ENCODE results near the gene TKTL1.

DNA sequence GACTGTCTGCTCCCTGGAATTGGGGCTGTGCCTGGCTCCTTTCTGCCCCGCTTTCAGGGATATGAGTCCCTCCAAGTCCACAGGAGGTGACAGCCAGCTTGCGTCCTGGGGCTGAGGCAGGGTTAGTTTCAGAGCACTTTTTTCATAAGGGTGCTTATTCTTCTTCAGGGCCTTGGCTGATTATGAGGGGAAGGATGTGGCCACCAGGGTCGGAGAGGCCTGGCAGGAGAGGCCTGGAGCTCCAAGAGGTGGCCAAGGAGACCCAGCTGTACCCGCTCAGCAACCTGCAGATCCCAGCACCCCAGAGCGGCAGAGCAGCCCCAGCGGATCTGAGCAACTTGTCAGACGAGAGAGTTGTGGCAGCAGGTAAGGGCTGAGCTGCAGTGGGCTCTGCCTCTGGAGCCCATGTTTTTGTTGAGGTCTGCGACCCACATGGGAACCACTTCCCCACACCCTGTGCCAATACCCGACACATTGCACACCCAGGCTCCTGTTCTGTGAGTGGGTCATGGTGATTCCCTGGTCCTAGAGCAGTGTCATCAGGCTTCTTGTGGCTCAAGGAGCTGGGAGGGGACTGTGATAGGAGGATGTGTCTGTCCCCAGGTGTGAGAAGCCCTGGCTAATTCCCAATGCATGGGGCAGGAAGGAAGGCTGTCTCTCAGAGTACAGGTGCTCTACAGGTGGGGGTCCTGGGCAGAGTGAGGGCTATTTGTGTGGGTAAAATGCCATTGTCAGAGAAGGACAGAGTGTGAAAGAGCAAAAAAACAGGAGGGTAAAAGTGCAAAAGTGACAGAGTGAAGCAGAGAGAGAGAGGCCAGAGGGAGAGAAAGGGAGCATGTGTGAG, 47.5 kb downstream of the ZNF185 start:
- RRBS = no CpG with 5 or more reads among the region's 9 CpGs

- RRBS = no CpG with 5 or more reads among the region's 8 CpGs
Measured at GRCh38 chrX:153336001-153336586, 2.1 kb downstream of the ZNF275 start.

GRCh38 chrX:153520937-153521579, 3.6 kb downstream of the ATP2B3 start:
- RRBS = no CpG with 5 or more reads among the region's 14 CpGs

DNA sequence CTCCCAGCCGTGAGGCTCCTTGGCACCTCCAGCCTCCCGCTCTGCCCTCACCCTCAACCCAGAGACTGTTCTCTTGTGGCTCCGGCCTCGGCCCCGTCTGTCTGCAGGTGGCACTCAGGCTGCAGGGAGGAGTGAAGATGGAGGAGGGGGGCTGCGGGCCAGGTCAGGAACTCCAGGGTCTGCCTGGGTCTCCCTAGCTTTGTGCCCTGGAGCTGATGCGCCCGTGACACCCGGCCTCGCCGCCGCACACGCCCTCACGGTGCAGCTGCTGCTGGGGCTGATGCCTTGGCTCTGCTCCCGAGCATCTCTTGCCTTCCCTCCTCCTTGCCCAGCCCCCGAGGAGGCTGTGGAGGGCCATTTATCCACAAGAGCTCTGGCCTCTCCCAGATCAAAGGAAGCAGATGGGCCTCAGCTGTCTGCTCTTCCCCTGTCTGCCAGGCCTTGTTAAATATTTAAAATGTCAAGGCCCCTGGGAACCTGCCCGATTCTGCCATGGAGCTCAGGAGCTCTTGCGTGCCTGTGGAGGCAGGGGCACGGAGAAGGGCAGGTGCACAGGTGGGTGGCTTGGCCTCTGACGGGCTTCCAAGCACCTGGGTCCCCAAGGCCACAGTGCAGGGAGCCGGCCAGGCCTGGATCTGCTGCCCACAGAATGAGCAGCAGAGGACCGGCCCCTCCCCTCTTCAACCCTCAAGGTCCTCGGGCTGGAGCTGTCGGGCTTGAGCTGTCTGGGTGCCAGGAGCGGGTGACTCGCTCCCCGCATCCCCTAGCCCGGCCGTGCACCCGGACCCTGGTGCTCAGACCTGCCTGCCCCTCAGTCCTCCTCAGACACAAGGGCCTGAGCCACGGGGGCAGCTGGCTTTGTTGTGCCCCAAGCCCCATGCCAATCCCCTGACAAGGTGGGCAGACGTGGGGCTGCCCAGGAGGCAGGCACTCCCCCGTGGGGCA, 20.2 kb downstream of the ATP2B3 start:
- RRBS = no CpG with 5 or more reads among the region's 33 CpGs

DNA sequence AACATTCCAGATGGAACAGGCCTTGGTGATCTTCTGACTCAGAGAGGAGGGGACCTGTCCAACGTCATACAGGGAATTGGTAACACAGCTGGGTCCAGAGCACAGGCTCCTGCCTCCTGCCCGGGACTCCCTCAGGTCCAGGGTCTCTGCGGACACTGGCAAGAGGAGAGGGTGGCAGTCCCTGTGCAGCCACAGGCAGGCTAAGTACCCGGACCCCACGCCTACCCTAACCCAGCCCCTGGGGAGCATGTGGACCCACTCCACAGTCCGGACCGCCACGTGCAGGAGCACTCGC, 10.3 kb downstream of the CCNQ start:
- RRBS = 85% methylated on average over 5 of the region's 9 CpGs

GRCh38 chrX:153702865-153703359, 15.2 kb downstream of the SLC6A8 start:
- RRBS = no CpG with 5 or more reads among the region's 22 CpGs

- RRBS = no CpG with 5 or more reads among the region's 26 CpGs
Measured at GRCh38 chrX:153703704-153704496, 16.2 kb downstream of the SLC6A8 start.

DNA sequence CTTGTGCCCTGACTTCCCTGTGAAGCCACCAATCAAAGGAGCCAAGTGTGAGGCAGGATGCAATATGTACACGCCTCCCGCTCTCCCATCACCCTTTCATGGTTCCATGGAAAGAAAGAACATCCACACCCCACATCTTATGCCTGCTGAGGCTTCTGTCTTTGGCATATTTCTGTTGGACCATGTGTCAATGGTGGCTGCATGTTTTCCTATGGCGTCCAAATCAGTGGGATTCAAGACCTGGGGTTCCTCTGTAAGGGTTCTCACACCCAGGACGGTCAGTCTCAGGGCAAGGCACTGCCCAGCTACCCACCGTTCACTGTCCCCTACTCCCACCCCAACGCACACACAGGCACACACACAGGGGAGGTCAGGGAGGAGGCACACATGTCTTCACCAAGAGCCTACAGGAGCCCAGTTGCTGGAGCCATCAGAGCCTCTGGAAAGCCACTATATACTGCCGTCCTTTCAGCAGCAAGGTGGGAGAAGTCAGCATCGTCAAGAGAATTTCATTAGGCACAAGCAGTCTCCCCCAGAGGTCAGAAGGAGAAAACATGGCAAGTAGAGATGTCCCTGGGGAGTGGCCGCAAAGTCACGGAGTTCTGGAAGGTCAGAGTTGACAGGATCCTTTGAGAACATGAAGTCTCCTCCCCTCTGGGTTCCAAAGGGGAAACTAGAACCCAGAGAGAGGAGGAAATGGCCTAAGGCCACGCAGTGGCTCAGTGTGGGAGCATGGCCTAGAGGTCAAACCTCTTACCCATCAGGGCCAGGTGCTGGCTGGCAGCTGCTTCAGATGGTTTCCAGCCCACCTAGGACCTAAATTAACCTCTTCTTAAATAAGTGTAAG, 1.1 kb downstream of the IDH3G start:
- RRBS = no CpG with 5 or more reads among the region's 11 CpGs

DNA sequence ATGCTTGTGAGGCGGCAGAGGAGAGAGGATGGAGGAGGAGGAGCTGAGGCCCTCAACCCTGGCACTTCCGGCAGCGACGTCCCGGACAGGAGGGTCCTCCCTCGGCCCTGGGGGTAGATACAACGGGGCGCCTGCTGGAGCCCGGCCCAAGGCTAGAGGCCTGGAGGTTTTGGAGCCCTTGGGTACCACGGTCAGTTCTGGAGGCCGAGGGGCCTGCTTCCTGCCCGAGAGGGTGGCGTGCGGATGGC, 13.5 kb downstream of the SSR4 start:
- RRBS = 70% methylated on average over 5 of the region's 14 CpGs

- RRBS = 19% methylated on average over 14 of the region's 49 CpGs
Measured at GRCh38 chrX:153828567-153829301, 1.6 kb downstream of the PDZD4 start.

DNA sequence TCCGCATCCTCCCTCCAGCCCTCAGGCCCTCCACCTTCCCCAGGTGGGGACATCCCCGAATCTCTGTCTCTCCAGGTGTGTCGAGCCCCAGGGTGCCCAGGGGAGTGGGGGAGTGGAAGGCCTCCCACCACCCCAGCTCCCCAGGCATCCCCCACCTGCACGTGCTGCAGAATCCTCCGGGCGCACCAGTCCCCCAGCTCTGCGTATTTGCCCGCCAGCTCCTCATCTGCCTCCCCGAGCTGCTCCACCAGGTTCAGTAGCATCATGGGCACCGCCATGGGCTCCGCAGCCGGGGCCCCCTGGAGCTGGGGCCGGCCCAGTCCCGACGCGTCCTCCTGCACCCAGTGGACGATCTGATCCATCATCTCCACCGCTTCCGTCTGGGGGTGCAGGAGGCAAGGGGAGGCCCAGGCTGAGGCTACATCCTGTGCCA, 1.7 kb downstream of the RENBP start:
- RRBS = no CpG with 5 or more reads among the region's 19 CpGs

GRCh38 chrX:153954113-153954775, 9.8 kb upstream of the RENBP start:
- RRBS = no CpG with 5 or more reads among the region's 37 CpGs

- RRBS = no CpG with 5 or more reads among the region's 1 CpG
Measured at GRCh38 chrX:154012696-154012833, 7.1 kb downstream of the IRAK1 start.

DNA sequence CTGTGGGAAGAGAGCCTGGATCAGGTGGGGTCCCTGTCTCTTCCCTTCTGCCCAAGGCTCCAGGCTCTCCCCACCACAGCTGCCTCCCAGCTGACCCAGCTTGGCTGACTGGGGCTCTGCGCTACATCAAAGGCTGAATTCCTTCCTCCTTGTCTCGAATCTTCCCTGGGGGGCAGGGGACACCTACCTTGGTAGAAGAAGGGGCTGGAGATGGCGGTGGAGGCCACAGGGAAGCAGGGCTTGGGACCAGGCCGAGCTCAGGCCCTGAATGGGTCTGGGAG, 974 bp downstream of the IRAK1 start:
- RRBS = no CpG with 5 or more reads among the region's 4 CpGs

DNA sequence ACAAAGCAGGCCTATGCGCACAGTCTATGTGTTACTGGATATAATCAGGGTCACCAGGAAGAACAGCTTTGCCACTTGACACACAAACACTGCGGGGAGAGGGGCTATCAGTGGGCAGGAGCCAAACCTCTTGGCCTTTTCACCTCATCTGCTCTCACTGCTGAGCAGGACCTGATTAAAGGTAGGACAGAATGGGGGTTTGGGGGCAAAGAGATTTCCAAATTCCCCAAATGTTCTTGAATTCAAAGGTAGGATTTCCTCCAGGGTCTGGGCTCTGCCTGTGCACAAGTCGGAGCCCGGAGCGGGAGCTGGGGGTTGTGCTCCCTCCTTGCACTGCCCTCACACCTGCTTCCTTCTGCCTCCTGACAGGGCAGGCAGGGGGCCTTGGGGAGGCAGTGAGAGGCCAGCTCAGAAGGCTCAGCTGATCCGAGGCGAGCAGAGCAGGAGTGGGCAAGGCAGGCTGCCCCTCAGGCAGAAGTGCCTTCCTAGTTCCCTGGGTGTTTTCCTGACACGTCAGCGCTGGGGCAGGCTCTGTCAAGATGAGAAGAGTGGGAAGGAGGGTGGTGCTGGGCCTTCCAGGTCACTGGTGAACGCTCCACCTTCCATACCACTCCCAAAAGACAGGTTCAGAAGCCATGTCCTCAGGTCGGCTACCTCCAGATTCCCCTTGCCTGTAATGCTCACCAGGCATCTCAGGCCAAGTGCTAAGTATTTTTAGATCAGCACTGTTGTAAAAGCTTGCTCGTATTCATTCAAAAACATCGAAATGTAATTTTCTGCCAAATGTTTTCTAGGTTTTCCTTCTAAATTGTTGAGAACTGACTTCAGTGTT, 5.5 kb upstream of the IRAK1 start:
- RRBS = no CpG with 5 or more reads among the region's 13 CpGs

DNA sequence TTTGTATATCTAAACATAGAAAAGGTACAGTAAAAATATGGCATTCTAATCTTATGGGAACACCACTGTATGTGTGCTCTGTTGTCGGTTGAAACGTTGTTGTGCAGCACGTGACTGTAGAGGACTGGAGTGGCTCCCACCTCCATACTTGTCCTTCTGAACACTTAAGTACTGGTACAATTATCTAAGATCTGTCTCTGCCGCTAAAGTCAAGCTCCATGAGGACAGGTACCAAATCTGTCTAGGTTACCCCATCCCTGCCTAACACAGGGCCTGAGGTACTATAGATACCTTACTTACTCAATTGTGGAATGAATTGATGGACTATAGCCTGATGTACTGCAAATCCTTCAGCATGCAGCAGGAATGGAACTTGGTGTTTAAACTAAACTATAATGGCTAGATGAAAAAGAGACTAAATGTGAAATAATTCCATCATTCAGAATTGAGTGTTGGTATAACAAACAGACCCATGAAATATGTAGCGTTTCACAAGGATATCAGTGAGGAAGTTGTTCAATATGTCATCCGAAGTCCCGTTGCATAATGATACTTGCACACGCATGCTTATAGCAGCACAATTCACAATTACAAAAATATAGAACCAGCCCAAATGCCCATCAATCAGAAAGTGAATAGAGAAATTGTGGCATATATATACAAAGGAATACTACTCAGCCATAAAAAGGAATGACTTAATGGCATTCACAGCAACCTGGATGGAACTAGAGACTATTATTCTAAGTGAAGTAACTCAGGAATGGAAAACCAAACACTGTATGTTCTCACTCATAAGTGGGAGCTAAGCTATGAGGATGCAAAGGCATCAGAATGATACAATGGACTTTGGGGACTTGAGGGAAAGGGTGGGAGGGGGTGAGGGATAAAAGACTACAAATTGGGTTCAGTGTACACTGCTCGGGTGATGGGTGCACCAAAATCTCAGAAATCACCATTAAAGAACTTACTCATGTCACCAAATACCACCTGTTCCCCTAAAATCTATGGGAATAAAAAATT, 20.4 kb downstream of the MECP2 start:
- RRBS = no CpG with 5 or more reads among the region's 9 CpGs

- RRBS = no CpG with 5 or more reads among the region's 14 CpGs
Measured at GRCh38 chrX:154087035-154087857, 10.3 kb downstream of the MECP2 start.

GRCh38 chrX:154135745-154136283, 8.2 kb upstream of the OPN1LW start:
- RRBS = no CpG with 5 or more reads among the region's 4 CpGs

DNA sequence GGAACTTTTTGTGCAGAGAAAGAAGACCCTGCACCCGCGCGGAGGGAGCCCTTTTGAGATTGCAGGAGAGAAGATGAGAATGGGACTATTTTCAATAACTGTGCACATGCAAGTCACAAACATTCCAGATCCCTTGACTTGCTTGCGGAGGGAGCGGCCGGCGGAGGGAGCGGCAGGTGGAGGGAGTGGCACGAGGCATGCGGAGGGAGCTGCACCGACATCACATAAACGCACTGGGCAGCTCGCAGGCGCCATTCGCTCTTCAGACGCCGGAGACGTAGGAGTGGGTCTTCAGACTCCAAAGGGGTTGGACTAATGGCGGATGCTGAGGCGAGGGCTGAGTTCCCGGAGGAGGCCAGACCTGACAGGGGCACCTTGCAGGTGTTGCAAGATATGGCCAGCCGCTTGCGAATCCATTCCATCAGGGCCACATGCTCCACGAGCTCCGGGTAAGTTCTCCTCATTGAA, at the start of gene TKTL1:
TSS of gene TKTL1 (plus strand) at position 251 of the 468 bp plus-strand sequence.
- RRBS = 88% methylated on average over 7 of the region's 25 CpGs

- RRBS = no CpG with 5 or more reads among the region's 59 CpGs
Measured at GRCh38 chrX:154341741-154342245, 32.6 kb downstream of the FLNA start.